ENCODE results near the gene FBXW2.

- PRO-cap, result no peak
These were observed 20.8 kb downstream of the TNFSF8 start for GRCh38 chr9:114909600-114910077.

GRCh38 chr9:115068727-115069330 is 49.1 kb downstream of the TNC start:
- PRO-cap, result no peak

- PRO-cap, result no peak
These were observed 2.1 kb downstream of the TNC start for GRCh38 chr9:115115736-115116338.

DNA sequence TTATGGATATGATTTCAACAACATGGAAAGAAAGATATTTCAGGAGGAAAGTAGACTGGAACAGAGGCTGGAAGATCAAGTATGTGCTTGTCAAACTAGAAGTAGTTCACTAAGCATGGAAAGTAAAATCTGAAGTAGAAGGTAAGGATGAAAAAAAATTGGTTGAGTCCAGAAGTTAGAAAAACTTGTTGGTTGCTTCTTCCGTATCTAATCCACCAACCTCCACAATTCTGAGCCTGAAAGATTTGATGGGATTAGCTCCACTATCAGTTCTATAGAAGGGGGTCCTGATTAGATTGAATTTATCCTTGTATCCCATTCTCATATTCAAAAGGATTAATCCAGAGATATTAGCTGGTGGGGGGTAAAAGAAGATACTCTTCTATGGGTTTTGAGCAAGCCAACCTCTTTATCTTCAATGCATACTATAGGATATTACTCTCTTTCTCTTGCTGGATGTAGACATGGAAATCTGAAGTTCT is 392.9 kb upstream of the PAPPA start:
- PRO-cap, result no peak

- PRO-cap, result no peak
These were observed 120.0 kb upstream of the TRIM32 start for GRCh38 chr9:116566914-116567774.

DNA sequence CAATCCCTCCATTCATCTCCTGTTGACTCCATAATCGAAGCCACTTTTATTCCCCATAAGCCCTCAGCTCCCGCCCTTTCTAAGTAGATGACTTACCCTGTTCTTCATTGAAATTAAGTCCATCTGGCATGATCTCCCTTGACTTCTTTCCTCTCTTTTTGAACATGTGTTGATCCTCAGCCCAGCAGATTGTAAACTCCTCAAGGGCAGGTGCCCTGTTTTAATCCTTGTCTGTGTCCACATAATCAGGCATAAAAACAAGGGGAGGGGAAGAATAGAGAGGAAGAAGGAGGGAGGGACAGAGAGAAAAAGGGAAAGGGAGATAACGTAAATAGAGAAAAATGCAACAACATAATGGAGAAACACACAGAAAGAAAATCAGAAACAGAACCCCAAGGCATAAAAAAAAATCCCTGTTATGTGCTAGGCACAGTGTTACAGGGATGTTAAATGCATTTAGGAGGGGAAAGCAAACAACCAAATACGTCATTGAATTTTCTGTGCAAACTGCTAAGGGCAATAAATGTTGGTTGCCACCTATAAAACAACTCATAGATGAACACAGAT is 51.1 kb upstream of the ASTN2 start:
- PRO-cap, result no peak

- PRO-cap, result no peak
These were observed 79.6 kb downstream of the TLR4 start for GRCh38 chr9:117783657-117784425.

- PRO-cap, result no peak
These were observed 257.5 kb upstream of the BRINP1 start for GRCh38 chr9:119626696-119627122.

DNA sequence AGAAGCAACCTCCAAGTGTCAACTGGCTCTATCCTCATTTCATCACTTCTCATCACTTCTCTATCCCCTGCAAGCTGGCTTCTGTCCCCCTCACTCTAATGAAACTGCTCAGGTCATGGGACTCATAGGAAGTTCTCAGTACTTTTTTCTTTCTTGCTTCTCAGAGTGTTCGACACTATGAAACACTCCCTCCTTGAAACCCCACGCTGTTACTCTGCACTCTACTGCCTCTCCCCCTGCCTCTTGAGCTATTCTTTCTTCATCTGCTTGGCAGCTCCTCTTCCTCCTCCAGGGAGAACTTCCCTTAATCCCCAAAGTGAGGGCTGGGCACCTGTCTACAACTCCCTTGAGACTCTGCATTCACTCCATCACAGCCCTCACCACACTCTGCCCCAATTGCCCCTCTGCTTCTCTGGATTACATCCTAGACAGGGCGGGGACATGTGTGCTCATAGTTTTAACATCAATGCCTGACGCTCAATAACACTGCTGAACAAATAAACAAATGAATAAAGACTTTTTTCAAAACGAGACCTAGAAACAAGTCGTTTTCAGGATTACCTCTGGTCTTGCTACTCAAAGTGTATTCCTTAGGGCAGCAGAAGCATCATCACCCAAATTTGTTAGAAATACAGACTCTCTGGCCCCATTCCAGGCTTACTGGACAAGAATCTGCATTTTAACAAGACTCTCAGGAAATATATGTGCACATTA is 115.8 kb downstream of the CDK5RAP2 start:
- PRO-cap, result no peak

GRCh38 chr9:120648045-120648868 is 66.0 kb downstream of the MEGF9 start:
- PRO-cap, result no peak

DNA sequence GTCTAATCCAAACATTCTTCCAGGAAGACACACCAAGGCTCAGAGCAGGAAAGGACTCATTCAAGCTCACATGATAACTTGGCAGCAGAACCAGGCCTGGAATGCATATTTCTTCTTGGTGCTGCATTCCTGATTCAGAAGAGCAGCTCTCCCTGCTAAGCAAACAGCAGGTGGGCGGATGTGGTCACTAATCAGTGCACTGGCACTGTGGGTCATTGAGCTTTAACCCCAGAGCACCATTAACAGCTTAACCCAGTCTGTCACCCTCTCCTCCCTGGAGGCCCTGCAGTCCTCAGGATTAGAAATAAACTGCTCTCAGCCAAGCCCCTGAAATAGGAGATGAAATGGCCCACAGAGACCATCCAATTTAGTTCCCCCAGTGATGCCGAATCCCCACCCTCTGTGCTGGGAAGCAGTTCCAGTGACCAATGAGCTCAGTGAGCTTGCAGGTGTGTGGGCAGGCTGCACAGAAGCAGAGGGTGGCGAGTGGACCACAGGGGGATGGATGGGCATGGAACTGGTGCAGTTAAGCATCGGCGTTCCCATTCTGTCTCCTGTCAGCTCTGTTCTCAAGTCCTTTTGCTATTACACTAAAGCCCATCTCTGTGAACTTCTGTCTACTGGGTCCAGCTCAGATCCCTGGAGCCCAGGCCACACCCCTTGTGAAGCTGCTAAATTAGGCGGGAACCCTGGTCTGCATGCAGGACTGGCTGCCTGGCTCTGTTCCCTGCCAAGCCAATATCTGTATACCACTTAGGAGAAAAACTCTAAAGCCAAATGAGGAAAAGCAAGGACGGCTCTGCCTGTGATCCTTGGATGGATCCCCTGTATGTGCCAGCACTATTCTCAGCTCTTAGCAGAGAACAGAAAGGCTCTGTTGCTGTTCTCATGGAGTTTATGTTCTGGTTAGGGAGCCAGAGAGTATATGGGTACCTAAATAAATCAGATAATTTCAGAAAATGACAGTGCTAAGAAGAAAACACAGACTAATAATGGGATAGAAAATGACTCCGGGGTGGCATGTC is 16.7 kb upstream of the MEGF9 start:
- PRO-cap, result no peak

GRCh38 chr9:120778560-120779183 is 14.5 kb downstream of the FBXW2 start:
- PRO-cap, result no peak

DNA sequence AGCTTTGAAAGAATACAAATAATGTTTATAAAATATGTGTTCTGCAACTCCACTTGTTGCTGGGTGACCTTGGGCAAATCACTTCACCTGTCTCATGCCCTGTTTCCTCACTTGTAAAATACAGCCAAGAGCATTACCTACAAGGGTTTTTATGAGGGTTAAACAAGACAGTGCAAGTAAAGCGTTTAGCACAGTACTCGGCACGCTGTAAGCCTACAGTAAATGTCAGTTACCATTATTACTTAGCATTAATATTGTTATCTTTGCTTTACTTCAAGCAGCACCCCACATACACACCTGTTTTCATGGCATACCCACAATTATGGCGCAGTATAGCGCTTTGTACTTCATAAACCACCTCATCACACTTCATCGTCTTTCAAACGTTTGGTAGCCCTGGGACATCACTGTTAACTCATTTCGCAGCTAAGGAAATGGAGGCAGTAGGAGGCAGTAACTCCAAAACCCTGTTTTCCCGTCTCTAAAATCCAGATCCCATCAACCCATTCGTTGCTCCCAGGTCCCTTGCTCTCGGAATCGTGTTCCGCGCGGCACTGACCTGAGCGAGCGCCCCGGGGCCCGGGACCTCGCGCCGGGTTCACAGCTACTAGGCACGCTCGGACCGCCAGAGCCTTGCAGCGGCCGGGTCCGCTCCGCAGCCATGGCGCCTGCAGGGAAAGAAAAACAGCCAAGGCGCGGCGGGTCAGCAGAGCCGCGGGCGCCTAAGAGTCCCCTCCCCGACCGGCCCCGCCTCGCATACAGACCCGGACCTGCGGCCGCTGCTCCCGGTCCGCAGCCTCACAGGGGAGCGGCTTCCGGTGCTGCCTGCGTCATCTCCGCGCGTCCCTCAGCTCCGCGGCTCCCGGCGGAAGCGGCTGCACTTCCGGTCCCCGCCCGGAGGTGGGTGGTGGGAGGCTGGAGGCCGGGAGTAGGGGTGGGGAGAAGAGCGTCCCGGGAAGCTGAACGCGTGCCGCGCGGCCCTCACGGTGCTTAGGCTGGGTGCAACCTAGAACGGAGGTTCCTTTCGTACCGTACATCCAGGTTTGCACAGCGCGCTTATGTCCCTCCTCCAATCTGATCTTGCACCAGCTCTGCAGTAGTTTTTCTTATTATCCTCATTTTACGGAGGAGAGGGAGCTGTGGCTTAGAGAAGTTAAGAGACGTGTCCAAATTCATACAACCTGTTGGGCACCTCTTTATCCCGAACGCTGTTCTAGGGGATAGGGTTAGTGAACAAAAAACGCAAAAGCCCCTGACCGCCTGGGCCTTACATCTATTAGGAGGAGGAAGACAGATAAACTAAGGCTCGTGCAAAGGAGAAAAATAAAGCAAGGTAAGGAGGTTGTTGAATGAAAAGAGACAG is at the start of gene FBXW2:
Gene FBXW2, minus strand, starts transcription at position 827 of the 1,363 bp plus-strand sequence.
- PRO-cap, result bidirectional peak, plus-strand start at position 928 of the sequence, minus-strand start at position 823 of the sequence

GRCh38 chr9:120830842-120831074 is 12.0 kb downstream of the PSMD5 start:
- PRO-cap, result no peak

GRCh38 chr9:120844634-120845277 is 2.0 kb upstream of the PSMD5 start:
- PRO-cap, result no peak

- PRO-cap, result no peak
These were observed 8.5 kb upstream of the PSMD5 start for GRCh38 chr9:120850904-120852027.

DNA sequence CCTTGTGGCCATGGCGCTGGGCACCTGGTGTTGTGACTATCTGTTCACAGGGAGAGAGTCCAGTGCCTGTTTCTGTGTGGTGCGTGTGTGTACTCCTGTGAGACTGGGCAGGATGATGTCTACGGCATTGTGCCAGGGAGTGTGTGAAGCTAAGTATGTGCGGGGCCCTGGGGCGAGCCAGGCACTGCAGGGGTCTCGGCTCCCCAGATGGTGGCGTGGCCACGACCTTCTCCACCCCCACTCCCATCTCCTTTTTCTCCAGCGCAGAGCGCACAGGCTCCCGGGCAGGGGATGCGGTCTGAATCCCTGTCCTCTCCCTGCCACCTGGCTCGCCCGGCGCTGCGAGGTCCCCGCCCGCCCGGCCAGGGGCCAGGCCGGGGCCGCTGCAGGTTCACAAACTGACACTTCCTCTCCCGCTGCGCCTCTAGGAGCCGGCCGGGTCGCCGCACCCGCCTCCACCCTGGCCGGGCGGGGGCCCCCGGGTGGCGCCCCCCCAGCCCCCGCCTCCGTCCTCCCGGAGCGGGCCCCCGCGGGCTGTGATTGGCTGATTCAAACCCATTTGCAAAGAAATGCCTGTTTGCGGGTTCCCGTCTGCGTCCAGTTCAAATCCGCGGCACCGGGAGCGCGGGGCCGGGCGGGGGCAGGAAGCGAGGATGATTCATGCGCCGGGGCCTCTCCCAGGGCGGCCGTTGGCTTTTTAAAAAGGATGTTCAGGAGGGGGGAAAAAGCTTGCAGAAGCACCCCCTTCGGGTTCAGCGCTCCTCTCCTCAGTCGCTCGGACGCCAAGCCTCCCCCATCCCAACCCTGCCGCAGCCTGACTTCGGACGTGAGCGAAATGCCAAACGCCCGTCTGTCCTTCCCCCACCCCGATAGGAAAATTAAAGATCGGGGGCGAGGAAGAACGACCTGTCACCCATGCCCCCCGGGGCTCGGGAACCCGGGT is 754 bp downstream of the PHF19 start:
- PRO-cap, result bidirectional peak, plus-strand start at position 600 of the sequence, minus-strand start at position 400 of the sequence

- PRO-cap, result no peak
These were observed 15.1 kb upstream of the PHF19 start for GRCh38 chr9:120892019-120892590.

- PRO-cap, result no peak
These were observed 47.5 kb downstream of the C5 start for GRCh38 chr9:121002565-121002985.

DNA sequence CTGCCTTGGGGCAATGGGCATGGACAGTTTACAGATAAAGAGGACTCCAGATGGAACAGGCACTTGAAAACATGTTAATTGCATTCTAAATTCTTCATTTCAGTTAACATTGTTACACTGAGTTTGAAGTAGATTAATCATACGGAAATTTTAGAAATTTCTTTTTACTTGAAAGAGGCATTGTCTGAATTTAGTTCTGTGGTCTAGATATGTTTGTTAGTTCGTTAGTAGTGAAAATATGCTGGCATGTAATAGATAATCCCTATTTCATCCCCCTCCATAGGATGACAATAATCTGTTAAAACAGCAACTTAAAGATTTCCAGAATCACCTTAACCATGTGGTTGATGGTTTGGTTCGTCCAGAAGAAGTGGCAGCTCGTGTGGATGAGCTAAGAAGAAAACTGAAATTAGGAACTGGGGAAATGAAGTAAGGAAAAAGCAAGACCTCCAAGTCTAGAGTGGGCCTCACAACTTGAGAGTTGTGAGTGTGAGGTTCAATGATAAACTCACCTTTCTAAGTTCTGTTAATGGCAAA is 61.2 kb downstream of the RAB14 start:
- PRO-cap, result no peak